Camera-type eye (tissue), 1 donor: ENCODE measurements around a stretch of chr15.

- RAMPAGE, long total RNA, result no peak
These were observed 18.7 kb downstream of the MYZAP start for GRCh38 chr15:57610030-57611130.

DNA sequence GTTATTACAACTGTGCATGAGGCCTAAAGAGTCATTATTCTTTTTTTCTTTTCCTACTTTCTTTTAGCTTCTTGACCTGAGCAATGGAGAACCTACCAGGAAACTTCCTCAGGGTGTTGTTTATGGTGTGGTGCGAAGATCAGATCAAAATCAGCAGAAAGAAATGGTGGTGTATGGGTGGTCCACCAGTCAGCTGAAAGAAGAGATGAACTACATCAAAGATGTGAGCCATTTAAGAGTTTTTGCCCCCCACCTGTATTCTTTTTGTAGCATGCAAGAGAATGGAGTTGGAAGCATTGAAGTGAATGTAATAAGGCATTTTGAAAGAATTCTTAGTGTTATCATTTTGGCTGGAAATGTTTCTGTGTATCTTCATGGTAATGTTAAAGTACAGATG lies 26.3 kb downstream of the MYZAP start:
- RAMPAGE, long total RNA, result no peak

DNA sequence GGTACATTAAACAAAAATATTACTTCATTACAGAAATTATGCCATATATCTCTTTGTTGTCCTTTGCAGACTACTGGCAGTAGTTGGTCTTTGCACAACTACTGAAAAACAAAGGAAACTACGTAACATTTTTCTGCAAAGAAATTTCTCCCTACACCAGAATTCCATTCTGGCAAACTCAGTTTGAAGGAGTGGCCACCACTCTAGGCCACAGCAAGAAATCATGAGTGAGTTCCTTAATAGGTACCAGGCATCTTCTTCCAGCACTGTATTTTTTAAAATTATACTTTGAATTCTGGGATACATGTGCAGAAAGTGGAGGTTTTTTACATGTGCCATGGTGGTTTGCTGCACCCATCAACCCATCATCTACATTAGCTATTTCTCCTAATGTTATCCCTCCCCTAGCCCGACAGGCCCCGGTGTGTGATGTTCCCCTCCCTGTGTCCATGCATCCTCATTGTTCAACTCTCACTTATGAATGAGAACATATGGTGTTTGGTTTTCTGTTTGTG lies 89.4 kb downstream of the ALDH1A2 start:
- RAMPAGE, long total RNA, result no peak

DNA sequence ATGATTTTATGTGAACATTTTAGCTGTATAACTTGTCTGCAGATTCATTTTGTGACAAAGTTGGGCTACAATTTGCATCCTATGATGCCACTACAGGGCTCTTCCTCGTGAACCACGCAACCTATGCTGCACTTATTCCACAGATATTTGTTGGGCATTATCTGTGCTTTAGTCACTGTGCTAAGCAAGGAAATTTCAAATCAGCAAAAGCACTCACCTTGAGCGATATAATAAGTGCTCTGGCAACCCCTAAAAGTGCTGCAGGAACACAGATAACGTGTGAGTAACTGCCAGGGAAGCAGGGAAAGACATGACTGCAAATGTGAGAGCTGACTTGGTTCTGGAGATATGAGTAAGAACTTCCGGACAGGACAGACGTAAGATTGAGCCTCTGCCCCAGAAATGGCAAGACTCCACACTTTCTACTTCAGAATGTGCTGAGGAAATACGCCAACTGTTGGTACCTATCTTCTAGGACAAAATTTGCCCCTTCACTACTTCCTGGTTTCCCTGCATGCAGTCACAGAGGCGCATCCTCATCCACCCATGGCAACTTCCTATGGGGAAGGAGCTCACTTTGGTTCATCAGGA lies 41.5 kb downstream of the AQP9 start:
- RAMPAGE, long total RNA, result no peak

DNA sequence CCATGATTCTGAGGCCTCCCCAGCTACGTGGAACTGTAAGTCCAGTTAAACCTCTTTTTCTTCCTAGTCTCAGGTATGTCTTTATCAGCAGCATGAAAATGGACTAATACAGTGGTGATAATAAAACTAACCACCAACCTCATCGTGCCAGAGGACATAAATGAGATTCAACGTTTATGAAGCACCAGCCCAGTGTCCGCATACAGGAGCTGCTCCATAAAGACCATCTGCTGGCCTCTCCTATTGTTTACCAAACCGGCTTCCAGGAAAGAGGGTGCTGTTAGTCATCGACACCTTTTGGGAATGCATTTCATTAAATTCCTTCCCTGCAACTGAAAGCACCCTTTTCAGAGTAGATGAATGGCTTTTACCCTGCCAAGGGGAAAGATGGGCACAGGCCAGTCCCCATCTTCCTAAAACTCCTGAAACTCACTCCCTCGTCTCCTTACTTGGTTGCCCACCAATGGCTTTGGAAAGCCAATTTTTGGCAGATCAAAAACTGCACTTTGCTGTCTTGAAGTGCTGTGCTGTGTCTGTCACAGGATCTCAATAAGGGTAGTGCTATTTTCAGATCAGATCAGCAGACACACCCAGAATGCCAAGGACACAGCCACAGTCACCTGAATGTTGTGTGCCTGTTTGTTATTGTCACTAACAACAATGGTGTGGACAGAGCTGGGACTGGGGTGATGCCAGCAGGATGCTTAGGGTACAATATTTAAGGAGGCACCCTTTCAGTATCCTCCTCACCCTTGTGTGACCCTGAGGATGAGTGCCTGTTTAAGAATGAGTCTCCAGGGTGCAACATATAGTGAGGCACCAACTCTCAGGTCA lies 122.2 kb downstream of the AQP9 start:
- RAMPAGE, long total RNA, result no peak

- RAMPAGE, long total RNA, result no peak
These were observed 146.5 kb upstream of the LIPC start for GRCh38 chr15:58285180-58285878.

DNA sequence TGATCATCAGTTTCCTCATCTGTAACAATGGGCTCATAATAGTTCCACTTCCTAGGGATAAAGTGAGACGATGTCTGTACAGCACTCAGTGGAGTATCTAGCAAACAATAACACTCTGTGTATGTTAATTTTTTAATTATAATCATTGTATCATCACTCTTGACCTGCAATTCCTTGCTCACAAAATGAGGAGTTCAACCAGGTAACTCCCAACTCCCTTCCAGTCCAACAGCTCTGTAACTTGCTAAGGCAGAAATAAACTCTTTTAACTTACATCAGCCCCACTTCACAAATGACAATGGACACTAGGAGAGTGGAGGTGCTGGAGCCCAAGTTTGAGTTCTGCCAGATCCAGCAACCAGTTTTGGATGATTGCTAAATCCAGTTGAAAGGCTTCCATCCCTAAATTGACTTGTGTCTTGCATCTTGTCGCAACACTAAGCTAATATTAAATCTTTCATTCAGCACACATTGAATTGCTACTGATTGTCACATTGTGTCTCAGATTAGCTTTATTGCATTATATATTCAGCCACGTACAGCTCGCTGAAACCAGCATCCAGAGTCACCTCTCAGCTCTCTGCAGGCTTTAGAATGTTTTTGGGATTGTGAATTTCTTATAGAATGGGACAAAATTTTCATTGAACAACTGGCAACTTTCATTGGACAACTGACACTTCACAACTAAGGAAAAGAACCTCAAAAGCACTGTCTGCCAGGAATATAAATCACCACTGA lies 41.7 kb upstream of the LIPC start:
- RAMPAGE, long total RNA, result no peak

DNA sequence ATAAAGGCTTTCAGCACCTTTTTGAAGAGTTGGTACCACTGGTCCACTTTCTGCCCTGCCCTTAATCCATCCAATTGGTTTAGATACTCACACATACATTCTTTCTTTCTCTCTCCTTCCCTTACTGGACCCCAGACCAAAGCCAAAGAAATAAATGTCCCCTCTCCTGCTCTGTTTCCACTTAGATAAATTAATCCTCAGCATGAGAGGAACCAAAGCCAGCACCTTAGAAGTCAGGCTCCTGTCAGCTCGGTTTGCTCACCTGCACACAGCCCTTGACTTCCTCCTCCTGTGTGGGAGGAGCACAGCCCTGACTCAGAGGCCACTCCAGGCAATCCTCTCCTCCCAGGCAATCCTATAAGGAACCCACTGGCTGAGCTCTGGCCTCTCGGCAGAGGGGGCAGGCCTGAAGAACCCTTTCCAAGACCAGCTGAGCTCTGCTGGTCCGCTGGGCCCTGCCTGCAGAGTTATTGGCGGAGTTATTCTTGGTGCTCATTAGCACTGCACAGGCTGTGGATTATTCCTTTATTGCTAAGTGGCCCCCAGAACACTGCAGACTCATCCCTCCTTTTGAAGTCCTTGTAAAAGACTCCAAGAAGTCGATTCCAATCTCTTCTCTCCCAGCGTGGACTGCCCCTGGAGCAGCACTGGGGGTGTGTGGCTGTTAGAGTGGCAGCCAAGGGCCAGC lies 30.8 kb downstream of the LIPC start:
- RAMPAGE, long total RNA, result no peak

- RAMPAGE, long total RNA, result no peak
These were observed 88.7 kb downstream of the LIPC start for GRCh38 chr15:58520175-58521279.

- RAMPAGE, long total RNA, result no peak
These were observed 22.6 kb downstream of the MINDY2 start for GRCh38 chr15:58793684-58794051.

DNA sequence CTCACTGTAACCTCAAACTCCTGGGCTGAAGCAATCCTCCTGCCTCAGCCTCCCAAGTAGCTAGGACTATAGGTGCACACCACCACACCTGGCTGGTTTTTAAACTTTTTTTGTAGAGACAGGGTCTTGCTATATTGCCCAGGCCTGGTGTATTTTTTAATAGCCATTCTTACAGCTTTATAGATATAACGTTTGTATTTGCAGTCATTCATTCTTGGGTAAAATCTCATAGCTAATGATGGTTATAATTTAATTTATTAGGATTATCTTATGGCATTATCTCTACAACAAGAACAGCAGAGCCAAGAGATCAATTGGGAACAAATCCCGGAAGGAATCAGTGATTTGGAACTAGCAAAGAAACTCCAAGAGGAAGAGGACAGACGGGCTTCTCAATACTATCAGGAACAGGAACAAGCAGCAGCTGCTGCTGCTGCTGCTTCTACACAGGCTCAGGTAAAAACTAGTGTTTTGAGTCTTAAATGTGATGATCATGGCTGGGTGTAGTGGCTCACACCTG lies 80.5 kb downstream of the MINDY2 start:
- RAMPAGE, long total RNA, result no peak

- RAMPAGE, long total RNA, result no peak
These were observed 33.9 kb downstream of the SLTM start for GRCh38 chr15:58899414-58900172.

- RAMPAGE, long total RNA, result no peak
These were observed 1.3 kb downstream of the SLTM start for GRCh38 chr15:58932098-58932626.

DNA sequence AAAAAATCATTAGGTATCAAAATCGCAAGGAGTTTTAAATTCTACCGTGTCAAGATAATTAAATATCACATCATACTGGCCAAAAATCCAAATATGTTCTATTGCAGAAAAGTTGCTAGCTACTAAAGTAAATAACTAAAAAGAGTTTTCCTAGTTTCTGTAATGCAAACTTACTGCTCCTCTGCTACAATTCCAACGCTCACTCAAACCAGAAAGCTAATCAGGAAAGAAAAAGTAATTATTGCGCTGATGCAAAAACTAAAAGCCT lies 918 bp downstream of the SLTM start:
- RAMPAGE, long total RNA, result no peak

GRCh38 chr15:59083953-59084488 lies 20.9 kb upstream of the CCNB2 start:
- RAMPAGE, long total RNA, result no peak

DNA sequence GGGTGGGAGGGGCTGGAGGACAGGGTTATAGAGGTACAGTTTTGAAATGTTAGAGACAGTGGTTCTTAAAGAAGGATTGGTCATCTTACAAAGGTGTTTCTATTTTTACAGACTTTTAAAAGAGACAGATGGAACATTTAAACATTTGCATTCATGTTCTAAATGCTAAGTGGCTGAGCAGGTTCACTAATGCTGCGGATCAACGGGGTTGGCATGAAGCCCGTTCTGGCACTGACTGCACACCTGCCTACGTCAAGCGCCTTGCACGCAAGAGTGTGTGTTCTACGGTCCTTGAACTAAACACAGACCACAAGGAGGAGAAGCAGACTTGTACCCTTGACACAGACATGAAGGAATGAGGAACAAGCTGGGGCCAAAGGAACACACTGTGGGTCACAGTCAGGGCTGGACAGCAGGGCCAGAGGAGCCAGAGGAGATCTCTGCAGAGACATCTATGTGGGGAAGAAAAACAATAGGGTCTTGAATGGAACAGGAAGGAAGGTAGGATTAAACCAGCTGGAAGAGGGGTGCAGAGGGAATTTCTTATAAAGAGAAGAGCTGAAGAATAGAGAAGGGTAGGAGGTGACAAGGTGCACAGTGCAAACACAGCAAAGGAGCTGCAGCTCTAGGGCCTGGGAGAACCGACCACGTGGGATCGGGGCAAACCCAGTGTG lies 47.9 kb upstream of the LDHAL6B start:
- RAMPAGE, long total RNA, result no peak

DNA sequence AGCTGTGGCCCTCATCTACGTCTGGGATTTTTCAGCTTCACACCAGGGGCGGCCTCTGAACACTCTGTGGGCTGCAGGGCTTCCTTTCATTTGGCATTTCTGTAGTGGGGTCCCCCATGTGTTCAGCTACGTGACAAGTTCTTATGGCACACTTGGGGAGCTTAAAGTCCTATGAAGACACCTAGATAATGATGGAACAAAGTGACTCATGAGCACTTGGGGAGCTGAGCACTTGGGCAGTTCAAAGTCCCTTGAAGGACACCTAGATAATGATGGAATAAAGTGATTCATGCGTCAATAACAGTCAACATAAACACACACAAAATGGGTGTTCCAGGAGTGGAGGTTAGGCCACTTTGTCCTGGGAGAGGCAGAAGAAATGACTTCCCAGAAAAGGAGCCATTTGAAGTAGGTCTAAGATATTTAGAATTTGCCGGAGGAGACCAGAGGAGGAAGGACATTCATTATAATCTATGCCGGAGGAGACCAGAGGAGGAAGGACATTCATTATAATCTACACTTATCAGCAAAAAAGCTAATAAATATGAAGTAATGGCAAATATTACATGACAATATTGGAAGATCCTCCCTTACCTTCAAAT lies 66.6 kb downstream of the LDHAL6B start:
- RAMPAGE, long total RNA, result no peak

- RAMPAGE, long total RNA, result no peak
These were observed 11.8 kb downstream of the MYO1E start for GRCh38 chr15:59360918-59361247.

GRCh38 chr15:59365057-59365477 lies 7.6 kb downstream of the MYO1E start:
- RAMPAGE, long total RNA, result no peak

- RAMPAGE, long total RNA, result no peak
These were observed 1.1 kb downstream of the GCNT3 start for GRCh38 chr15:59612581-59613145.